Left ventricle myocardium (tissue), 1 donor: Measurements from ENCODE around the genes UCP2, PPME1, P4HA3, PGM2L1, KCNE3, CHRDL2 and RPS3.

GRCh38 chr11:73982588-73983167 lies at the start of gene UCP2:
TSS of gene UCP2 (minus strand) at chr11:73982843.
- PRO-cap, result bidirectional peak, plus-strand start at chr11:73982962, minus-strand start at chr11:73982843

DNA sequence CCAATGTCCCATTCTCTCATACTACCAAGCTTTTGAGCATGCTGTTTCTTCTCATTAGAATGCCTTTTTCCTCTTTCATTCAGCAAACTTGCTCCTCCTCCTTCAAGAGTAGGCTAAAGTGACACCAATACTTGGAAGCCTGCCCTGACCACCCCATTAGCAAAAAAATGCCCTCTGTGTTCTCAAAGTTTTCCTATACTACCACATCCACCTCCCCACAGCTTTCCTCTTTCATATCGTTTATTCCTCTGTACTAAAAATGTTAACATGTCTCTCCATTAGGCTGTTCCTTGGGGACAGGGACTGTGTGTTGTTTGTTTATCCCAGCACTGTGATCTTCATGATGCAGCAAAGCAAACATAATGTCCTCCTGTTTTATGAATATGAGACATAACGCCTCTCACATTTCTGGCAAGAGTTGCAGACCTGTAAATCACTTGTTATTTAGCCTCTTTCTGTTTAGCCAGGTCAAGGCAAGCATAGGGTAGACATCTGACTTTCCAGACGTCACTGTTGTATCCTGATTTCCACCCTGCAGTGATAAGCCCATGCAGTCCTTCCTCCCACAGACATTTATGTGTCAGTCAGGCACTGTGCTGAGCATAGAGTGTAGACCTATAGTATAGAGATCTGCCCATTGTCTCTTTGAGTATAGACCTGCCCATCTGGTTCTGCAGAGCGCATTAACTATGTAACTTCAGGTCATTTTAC lies 62.1 kb upstream of the UCP3 start:
- PRO-cap, result no peak

- PRO-cap, result bidirectional peak, plus-strand start at chr11:74170941, minus-strand start at chr11:74170877; bidirectional peak, plus-strand start at chr11:74171313, minus-strand start at chr11:74171183
Observed at GRCh38 chr11:74170627-74171914, at the start of gene PPME1. TSS of gene PPME1 (plus strand) at chr11:74171289.

DNA sequence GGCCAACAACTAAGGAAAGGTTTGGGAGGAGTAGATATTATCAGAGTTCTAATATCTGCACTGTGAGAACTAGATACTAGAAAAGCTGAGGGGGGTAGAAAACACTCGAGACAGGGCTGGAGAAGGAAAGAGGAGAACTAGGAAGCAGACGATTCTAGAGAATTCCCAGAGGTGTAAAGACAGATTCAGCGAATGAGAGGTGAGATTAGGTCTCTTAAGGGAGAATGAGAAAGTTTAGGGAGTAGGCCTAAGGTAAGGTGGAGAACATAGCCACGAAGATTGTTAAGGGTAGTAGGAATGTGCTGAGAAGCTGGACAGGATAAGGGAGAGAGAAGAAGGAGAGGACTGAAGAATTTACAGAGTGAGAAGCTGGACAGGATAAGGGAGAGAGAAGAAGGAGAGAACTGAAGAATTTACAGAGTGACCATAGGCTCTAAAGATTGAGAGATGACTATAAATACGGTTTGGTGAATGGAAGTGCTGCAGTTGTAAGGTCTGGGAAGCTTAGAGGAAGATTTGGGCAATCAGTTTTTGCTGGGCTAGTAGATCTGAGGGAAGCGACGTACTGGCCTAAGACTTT lies 916 bp downstream of the PPME1 start:
- PRO-cap, result no peak

- PRO-cap, result no peak
Observed at GRCh38 chr11:74311333-74311858, at the start of gene P4HA3. TSS of gene P4HA3 (minus strand) at chr11:74311640.

DNA sequence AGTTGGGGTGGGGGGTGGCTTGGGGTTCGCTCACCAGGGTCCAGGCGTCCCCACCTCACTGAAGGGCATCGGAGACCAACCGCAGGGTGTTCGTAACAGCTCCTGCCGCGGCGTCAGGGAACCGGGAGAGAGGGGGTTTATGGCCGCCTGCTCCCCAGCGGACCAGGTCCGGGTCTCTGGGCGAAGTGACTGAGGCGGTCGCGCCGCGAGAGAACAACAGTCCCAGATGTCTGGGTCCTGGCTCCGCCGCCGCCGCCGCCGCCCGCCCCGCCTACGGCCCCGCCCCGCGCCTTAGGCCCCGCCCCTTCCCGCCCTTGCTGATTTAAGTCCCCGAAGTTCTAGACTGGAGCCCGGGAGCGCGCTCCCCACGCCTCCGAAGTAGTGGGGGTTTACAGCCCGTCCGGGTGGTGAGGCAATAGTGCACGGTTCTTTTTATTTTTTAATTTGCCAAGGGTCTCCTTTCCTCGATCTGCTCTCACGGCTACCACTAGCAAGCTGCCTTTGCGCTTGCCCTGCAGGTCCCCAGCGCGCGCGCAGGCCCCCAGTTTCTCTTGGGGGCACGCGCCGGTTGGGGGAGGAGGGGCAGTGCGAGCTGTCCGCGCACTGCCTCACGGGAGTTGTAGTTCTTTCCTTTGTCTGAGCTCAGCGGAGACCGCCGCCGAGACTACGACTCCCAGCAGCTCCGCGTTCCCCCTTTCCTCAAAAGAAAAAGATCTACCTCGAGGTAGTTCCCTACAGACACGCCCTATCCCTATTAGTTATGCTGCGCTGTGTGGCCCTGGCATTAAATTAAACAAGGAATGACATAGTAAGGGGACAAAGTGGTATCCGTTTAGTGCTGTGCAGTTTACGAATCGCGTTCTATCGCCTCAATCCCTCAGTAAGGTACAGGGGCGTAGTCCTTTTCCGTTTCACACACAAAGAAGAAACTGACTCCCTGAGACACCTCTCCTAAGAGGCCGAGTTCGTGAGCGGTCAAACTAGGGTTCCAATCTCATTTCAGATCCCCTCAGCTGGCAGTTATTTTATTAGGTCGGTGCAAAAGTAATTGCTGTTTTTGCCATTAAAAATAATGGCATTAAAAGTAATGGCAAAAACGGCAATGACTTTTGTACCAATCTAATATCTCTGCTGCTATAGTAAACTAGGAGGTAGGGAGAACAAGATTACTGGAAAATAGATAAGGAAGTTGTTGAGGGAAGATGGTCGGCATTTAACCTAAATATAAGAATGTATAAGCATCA lies at the start of gene PGM2L1:
Gene PGM2L1, minus strand, starts transcription at position 228 of the 1,244 bp plus-strand sequence.
- PRO-cap, result bidirectional peak, plus-strand start at position 333 of the sequence, minus-strand start at position 239 of the sequence; bidirectional peak, plus-strand start at position 735 of the sequence, minus-strand start at position 570 of the sequence

DNA sequence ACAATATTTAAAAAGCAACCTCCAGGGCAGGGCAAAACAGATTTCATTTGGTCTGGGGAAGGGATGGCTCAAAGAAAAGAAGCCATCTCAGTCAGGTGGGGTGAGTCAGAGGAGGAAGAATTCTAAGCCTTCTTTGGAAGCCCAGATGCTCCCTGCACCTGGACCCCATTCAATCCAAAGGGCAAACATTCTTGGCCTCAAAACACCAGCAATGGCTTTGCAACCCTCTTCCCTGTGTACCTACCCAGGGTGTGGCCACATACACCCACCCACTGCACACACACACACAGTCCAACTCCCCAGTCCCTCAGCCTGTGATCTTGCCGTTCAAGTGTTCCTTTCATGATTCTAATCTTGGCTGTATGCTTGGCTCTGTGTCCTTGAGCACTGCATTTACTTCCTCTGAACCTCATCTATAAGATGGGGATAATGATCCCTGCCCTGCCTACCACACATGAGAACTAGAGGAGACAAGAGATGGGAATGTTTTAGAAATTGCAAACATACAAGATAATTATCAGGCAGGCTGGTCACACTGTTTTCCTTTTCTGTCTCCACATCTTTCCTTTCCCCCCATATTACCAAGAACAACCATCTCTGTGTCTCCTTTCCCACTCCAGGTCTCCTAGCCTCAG lies 1.9 kb downstream of the KCNE3 start:
- PRO-cap, result no peak

- PRO-cap, result bidirectional peak, plus-strand start at chr11:74467717, minus-strand start at chr11:74467549
Observed at GRCh38 chr11:74467391-74468546, at the start of gene KCNE3. TSS of gene KCNE3 (minus strand) at chr11:74467549.

- PRO-cap, result no peak
Observed at GRCh38 chr11:74581136-74581677, 11.2 kb upstream of the POLD3 start.

GRCh38 chr11:74617855-74618098 lies 25.4 kb downstream of the POLD3 start:
- PRO-cap, result no peak

DNA sequence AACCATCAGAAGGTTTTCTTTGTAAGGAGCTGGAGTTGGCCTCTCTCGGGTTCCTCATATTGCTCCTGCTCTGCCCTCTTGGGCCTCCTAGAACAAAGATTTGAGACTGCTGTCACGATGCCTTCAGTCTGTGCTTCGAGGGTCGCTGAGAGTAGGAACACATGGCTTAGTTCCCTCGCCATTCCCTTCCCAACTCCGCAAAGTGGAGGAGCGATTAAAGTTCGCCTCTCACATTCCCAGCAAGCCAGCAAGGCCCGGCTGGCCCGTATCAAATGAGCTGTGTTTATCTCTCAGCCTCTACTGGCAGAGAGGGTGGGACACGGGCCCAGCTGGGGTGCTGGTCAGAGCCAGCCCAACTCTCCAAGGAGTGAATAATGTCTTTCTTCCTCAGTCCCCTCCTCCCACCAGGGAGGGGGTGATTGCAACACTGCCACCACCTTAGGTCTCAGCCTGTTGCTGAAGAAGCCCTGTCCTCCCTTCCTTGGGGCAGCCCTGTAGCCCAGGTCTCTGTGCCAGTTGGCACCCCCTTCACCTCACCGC lies 10.3 kb downstream of the CHRDL2 start:
- PRO-cap, result bidirectional peak, plus-strand start at position 306 of the sequence, minus-strand start at position 270 of the sequence

- PRO-cap, result no peak
Observed at GRCh38 chr11:74730825-74731920, at the start of gene CHRDL2. TSS of gene CHRDL2 (minus strand) at chr11:74731426.

- PRO-cap, result no peak
Observed at GRCh38 chr11:75159389-75159952, 8.6 kb downstream of the SLCO2B1 start.

DNA sequence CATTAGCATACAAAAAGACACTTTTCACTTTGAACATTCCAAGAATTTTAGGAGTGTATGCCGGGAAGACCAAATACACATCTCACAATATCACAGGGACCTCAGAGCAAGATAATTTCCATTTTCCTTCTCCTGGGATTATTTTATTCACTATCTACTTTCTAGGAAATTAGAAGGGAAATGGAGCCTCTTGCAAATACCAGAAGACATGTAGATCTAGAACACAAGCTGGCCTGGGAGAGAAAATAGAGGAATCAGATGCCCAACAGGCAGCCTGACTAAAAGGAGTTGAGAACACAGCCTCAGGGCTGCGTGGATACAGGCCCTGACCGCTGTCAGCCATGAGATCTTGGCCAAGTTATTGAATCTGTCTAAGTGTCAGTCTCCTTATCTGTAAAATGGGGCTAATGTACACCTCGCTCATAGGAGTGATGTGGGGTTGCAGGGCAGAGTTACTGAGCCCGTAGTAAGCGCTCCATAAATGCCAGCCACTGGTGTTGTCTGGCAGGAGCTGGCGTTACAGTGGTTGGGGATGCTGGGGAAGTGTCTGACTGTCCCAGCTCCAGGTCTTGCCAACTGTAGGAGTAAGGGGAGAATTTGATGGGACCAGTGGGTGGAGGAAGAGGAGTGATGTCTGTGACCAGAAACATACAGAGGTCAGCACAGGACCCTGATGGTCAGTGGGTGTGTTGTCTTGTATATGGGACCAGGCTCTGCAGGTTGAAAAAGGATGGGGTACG lies 38.4 kb upstream of the TPBGL start:
- PRO-cap, result no peak

DNA sequence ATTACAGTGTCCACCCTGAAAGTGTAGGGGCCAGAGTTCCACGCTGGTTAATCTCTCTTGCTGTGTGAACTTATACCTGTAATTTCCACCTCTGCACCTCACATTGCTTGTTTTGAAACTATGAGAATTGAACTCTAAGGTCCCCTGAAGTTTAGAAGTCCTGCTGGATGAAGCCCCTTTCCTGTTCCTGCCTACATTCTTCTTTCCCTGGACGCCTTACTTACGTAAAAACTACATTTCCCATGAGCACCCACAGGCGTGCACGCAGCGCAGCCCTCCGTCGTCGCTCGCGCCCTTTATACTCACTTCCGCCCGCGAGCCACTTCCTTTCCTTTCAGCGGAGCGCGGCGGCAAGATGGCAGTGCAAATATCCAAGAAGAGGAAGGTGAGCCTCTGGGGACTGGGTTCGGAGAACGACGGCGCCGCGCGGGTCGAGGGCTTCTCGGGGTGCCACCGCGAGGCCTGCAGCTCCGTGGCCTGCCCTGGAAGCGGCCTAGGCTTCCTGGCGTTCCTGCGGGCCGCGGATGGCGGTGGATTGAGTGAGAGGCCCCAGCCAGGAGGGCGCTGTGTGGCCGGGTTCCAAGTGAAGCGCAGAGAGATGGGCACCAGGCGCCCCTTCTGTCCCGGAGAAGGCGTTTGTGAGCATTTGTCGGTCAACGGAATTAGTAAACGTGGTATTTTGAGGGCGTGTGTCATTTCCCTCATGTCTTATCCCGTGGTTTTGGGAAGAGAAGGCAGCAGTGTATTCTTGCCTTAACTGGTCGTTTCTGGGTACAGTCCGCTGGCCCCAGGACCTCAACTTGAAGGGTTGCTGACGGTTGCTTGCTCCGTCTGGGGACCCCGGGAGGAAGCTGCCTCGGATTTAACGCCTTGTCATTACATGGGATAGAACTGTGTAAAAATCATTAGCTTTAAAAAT lies at the start of gene RPS3:
Gene RPS3, plus strand, starts transcription at position 326 of the 919 bp plus-strand sequence.
- PRO-cap, result bidirectional peak, plus-strand start at position 327 of the sequence, minus-strand start at position 218 of the sequence

- PRO-cap, result no peak
Observed at GRCh38 chr11:75402574-75403626, 3.6 kb downstream of the RPS3 start.

GRCh38 chr11:75429554-75430927 lies 3.0 kb downstream of the KLHL35 start:
- PRO-cap, result no peak

DNA sequence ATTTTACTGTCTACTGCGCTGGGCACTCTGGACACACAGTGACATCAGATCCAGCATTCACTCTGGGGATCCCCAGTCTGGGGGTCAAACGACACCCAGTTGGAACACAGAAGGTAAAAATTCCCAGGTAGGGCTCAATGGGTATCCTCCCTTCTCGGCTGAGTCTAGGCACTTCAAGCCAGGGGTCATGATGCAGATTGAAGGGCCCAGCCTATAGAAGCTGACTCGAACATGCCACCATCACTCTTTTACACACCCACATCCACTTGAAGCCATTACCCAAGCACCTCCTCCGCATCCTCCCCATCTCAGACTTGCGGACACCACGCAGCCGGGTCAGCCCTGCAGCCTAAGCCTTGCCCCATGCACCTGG lies 354 bp downstream of the KLHL35 start:
- PRO-cap, result no peak

- PRO-cap, result unidirectional peak, plus-strand start at chr11:75476041
Observed at GRCh38 chr11:75475279-75476226, 42.5 kb upstream of the KLHL35 start.

GRCh38 chr11:75490453-75491192 lies 35.1 kb downstream of the GDPD5 start:
- PRO-cap, result no peak